Aorta (tissue), 1 donor: ENCODE measurements around a stretch of chr20.

GRCh38 chr20:58437282-58437926 is 48.4 kb downstream of the VAPB start:
- PRO-cap, result no peak

- PRO-cap, result no peak
Observed at GRCh38 chr20:58596847-58597484, 54.1 kb upstream of the STX16 start.

DNA sequence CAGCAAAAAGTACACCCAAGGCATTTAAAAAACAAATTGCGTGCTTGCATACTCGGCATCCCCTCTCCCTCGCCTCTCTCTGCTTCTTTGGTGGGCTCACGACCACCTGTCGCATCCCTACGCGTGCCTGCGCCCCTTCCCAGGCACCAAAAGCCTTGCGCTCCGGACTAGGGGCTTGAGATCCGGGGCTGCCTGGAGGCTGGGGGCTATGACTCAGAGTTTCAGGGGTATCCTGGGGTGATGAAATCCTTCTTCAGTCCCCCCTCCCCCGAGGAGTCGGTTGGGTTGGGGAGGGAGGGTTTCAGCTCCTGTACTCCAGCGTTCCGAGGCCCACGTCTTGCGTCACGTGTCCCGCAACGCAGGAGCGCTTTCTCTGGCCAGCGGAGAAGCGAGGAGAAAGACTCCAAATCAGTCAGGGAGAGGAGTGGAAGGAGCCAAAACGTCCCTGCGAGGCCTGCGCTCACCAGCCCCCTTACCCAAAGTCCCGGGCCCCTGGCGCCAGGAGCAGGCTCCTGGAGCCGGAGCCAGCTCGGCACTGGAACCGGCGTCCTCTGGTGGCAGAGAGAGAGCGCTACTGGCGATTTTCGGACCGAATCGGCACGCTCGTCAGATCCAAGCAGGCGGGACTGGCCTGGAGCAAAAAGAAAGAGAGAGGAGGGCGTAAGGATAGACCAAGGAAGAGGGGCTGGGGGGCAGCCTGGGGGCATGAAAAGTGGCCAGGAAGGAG is 38.7 kb upstream of the GNAS start:
- PRO-cap, result no peak

DNA sequence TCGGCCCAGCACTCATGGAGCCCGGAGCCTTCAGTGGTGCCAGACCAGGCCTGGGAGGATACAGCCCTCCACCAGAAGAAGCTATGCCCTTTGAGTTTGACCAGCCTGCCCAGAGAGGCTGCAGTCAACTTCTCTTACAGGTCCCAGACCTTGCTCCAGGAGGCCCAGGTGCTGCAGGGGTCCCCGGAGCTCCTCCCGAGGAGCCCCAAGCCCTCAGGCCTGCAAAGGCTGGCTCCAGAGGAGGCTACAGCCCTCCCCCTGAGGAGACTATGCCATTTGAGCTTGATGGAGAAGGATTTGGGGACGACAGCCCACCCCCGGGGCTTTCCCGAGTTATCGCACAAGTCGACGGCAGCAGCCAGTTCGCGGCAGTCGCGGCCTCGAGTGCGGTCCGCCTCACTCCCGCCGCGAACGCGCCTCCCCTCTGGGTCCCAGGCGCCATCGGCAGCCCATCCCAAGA is 37.5 kb upstream of the GNAS start:
- PRO-cap, result no peak

DNA sequence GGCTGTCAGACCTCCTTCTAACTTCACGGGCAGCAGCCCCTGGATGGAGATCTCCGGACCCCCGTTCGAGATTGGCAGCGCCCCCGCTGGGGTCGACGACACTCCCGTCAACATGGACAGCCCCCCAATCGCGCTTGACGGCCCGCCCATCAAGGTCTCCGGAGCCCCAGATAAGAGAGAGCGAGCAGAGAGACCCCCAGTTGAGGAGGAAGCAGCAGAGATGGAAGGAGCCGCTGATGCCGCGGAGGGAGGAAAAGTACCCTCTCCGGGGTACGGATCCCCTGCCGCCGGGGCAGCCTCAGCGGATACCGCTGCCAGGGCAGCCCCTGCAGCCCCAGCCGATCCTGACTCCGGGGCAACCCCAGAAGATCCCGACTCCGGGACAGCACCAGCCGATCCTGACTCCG is 37.1 kb upstream of the GNAS start:
- PRO-cap, result no peak

DNA sequence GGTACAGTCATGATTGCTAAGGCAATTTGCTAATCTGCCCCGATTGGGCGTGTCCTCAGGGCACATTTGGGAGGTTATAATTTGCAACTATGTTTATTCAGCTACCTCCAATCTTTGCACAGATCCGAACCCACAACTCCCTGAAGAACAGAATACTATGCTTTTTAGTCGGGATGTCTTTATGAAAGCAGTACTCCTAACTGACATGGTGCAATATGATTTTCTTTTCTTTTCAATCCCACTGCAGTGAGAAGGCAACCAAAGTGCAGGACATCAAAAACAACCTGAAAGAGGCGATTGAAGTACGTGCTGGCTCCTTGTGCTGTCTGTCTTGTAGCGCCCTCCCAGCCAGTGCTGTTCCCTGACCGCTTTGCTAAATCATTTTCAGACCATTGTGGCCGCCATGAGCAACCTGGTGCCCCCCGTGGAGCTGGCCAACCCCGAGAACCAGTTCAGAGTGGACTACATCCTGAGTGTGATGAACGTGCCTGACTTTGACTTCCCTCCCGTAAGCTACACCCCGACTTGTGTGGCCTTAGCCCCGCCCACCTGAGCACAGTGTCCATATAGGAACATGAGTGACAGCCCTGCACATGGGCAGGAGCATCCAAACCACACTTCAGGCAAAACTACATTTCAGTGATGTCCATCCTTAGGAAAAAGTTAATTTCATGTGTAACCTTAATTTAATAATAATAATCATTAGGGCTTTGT is 12.2 kb downstream of the GNAS start:
- PRO-cap, result no peak

GRCh38 chr20:58909899-58910469 is 18.8 kb downstream of the GNAS start:
- PRO-cap, result no peak

- PRO-cap, result no peak
Observed at GRCh38 chr20:59020729-59021894, 1.9 kb downstream of the TUBB1 start.

DNA sequence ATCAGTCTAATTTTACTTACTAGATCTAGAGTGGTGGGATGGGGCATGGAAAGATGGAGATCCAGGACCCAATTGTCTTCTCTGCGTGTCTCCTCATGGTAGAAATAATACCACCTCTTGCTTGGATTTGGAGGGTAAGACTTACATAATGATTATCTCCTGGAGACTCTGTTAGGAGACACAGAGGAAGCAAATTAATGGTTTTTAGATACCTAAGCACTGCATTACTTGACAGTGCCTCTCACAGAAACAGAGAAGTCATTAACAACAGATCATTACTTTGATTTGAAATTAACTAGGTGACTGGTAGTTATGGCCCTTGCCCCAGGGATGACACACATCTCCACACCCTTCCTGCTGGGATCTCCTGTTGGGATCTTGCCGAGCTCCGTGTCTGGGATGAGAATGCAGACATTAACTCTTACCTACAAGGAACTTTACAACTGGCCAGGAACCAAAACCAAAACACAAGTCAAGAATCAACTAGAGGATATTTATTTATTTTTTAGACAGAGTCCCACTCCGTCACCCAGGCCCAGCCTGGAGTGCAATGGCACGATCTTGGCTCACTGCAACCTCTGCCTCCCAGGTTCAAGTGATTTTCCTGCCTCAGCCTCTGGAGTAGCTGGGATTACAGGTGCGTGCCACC is 2.2 kb upstream of the PRELID3B start:
- PRO-cap, result no peak

- PRO-cap, result no peak
Observed at GRCh38 chr20:59120360-59120916, 43.2 kb upstream of the ZNF831 start.

DNA sequence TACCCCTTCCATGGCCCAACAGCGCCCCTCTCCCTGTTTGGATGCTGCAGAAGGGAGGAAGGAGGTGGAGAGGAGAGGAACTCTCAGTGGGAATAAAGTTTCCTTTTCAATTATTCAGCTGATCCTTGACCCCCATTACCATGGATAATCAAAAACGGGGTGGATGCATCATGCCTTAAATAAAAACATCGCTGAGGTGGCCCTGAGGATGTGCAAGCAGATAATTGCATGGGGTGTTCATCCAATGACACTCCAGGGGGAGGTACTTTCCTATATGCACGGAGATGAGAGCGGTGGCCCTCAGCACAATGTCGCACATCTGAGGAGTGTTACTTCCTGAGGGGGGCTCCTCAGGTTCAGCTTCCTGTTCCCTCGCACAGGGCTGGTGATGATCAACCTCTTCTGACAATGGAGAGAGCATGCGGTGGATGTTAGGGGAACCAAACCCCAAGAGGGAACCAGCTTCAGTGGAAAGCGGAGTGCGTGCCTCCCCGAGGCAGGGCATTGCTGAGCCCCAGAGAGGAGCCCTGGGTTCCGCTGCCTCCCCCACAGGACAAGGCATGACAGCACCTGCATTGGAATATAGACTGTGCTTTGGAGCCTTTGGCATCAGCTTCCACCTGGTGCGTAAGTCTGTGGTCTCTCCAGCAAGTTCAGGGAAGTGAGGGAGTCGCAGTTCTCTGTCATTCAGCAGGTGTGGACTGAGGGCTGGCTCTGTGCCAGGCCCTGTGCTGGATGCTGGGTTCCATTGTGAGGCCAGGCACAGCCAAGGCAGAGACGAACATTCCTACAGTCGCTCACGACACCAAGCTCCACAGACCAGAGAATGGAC is 4.1 kb upstream of the ZNF831 start:
- PRO-cap, result no peak

- PRO-cap, result no peak
Observed at GRCh38 chr20:59675008-59675409, 70.7 kb downstream of the PHACTR3 start.

DNA sequence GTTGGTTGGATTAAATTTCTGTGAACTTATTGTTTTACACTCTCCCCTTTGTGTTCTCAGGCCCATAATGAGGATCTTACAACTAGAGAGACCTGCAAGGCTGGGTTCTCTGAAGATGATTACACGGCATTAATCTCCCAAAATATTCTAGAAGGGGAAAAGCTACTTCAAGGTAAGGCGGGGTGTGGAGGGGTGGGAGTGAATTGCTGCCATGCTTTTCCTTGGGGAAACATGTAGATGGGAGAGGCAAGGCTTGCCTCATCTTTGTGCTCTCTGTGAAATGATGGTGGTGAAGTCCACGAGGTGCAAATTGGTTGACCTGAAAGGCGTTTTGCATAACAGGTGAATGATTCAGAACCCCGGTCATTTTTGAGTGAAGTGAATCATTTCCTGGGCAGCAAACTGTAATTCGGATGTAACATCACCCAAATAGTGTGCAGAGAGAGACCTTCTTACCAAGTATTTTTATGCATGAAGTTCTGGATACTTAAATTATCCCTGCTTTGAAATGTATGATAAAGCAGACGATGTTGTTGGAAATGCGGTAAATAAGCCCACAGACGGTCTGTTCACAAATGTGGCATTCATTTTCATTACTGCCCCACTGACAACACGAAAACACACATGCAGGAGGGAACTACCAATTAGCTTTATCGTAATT is 2.8 kb downstream of the CDH4 start:
- PRO-cap, result no peak

GRCh38 chr20:61436024-61437002 is 184.3 kb downstream of the CDH4 start:
- PRO-cap, result no peak

DNA sequence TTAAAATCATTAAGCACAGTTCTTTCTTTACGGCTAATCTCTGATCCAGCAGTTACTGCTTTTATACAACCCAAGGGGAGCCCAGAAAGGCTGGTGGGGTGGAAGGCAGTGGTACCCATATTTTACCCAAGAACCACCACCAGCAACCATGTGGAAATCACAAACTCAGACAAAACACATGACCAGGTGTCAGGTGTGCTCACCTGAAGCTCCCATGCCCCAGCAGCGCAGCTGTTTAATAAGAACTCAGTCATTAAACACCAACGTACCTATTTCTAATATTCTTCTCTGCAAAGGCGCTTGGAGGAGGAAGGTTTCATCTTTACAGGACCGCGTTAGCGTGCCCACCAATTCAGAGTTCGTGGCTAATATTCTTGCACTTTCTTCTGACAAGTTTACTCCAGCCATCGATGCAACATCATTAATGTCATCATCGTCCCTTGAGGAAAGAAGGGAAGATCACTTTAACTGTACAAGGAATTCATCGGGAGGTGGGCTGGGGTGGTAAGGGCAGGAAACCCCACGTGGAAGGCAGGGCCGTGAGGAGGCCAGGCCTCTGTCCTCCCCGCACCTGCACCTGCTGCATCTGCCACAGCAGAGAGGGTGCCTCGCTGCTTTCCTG is 65.3 kb downstream of the TAF4 start:
- PRO-cap, result no peak

DNA sequence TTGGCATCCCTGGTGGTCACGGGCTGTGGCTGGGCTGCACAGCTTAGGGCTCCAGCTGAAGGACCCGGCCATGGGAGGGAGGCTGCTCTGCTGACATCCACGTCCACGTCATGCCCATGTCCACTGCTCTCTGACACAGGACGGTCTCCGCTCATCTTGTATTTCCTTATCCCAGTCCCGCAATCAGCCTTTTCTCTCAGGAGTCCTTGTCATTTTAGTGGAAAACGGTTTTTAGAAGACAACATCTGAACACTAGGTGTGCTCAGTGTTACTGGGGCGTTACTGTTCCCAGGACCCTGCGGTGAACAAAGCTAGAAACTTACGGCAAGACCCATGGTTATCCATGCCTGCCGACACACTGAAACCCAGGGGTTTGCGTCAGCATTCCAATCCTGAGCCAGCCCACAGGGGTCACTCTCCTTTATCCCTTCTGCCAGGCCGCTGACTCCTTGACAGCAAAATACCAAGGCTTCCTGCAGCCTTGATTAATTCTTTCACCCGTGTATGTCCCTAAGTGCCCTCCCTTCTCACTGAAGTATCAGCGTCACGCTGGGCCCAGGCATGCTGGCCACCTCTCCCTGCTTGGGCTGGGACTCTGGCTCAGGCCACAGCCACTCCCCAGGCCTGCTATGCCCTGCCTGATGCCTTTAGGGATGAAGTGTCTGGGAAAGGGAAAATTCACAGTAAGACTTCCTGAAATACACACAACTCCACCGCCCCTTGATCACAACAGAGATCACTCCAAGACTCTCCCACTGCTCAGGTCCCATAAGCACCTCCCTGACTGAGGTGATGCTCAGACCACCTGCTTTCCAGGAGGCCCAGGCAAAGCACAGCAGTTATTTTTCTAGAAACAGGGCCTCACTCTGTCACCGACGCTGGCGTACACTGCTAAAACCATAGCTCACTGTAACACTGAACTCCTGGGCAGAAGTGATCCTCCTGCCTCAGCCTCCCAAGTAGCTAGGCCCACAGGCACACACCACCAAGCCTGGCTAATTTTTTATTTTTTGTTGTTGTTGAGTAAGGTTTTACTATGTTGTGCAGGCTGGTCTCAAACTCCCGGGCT is 63.7 kb downstream of the TAF4 start:
- PRO-cap, result no peak

DNA sequence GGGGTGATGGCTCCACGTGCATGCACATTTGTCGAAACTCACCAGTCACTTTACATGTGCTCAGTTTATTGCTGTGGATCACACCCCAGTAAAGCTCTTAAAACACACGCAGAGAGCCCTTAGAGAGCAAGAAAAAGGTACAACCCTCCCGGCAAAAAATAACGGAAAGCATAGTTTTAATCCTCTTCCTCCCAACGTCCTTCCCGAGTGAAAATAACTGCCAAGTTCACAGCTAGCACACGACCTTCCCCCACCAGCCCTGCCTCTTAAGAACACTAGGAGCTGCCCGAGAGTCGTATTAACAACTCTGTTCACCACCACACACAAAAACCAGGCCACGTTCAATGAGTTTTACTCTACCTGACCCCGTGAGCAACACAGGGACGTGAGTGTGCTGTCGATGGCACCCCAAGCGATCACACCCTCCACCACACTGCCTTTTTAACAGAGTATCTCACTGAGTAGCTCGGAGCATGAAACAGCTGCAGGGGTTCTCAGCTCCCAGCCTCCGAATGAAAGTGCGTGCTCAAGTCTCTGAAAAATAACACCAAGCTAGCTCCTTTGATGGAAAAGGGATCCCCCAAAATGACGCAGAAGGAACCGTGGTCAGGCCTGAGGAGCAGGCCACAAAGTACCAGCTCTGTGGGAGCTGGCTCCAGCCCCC is 39.6 kb downstream of the TAF4 start:
- PRO-cap, result no peak

DNA sequence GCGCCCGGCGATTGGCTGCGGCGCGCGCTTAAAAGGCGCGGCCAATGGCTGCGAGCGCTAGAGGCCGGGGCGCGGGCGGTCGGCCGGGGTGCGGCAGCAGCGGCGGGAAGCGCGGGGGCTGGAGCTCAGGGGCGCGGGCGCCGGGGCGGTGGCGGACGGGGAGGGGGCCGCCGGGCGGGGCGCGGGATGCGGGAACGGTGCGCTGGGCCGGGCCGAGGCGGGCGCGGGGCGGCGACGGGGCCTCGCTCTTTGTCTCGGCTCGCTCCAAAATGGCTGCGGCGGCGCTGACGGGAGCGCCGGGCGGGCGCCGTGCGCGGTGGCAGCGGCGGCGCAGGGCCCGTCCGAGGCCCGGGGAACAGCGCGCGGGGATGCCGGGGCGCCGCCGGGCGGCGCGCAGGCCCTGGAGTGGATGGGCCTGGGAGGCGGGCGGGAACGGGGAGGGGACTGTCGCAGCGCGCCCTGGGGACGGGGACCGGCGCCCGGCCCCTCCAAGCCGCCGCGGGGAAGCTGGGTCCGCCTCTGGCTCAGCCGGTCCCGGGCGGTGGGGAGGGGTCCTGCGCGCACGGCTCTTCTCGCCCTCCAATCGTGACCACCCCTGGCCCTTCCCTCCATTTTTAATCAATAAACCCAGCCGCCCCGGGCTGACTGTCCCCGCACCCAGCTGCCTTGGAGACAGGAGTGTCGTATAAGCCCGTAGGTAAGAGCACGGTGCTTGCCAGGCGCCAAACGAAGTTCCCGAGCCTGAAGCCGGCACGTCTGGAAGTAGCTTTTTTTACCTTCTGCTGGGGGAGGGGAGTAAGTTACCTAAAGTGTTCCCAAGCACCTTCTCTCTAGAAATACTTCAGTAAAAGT is 540 bp upstream of the TAF4 start:
- PRO-cap, result bidirectional peak, plus-strand start at position 60 of the sequence, minus-strand start outside the sequence

GRCh38 chr20:62121122-62121968 is 930 bp upstream of the LSM14B start:
- PRO-cap, result bidirectional peak, plus-strand start at chr20:62121898, minus-strand start at chr20:62121757

DNA sequence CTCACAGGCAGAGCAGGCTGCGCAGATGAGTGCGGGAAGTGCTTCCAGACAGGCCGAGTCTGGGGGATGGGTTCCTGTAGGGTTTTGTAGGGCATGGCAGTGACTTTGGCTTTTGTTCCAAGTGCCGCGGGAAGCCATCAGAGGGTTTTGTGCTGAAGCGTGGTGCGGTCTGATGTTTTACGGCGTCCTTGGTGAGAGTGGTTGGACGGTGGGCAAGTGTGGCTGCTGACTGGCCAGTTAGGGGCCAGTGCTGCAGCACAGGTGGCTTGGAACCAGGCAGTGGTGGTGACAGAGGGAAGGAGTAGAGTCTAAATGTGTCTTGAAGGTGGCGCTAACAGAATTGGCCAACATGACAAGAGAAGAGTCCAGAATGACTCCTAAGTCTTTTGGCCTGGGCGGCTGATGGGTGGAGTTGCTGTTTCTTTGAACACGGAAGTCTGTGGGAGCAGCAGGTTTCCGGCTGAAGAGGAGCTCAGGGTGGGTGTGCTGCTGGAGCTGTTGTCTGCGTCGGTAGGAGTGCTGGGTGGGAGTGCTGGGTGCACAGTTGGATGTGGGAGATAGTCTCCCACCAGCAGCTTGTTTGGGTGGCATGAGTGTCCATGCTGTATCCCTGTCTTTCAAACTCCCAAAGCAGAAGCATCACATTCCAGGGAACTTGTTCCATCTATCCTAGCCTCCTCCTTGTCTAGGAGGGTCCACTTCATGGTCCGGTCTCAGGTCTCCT is 10.1 kb downstream of the LSM14B start:
- PRO-cap, result no peak